Vein endothelial cell (primary cell): ENCODE measurements around the genes GLRA2, CTPS2 and REPS2.

- CAGE, long polyA plus RNA = no peak
Measured at GRCh38 chrX:14529193-14530104, at the start of gene GLRA2. TSS of gene GLRA2 (plus strand) at chrX:14529536.

GRCh38 chrX:15310079-15310668, 5.3 kb downstream of the ASB11 start:
- CAGE, long polyA plus RNA = no peak

DNA sequence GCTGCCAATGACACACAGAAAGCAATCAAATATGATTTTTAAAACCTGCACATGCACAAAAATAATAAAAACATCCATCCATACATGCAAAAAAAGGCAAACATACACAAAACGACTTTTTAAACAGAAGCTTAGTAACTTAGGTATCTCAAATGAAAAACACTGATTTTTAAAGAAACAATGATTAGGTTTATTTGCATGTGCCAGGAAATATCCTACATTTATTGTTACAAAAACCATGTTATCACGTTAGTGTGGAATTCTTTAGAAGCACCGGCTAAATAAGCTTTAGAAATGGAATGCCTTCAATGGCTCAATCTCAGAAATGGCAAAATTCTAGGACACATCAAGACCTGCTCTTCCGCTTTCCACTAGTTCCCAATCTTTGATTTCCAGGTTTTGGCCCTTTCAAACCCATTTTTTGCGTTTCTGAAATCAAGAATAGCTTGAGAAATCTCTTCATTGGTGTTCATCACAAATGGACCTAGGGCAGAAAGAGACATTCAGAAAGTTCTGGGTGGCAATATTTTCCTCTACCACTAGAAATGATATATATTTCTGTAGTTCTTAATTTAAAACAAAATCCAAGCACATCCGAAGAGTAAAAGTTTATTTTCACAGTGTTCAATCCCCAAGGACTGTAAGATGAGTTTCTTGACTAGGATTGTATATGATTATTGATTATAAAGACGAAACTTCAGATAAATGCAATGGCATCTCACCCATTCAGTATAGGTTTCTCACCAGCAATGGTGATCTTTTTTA, 602 bp upstream of the VEGFD start:
- CAGE, long polyA plus RNA = no peak

DNA sequence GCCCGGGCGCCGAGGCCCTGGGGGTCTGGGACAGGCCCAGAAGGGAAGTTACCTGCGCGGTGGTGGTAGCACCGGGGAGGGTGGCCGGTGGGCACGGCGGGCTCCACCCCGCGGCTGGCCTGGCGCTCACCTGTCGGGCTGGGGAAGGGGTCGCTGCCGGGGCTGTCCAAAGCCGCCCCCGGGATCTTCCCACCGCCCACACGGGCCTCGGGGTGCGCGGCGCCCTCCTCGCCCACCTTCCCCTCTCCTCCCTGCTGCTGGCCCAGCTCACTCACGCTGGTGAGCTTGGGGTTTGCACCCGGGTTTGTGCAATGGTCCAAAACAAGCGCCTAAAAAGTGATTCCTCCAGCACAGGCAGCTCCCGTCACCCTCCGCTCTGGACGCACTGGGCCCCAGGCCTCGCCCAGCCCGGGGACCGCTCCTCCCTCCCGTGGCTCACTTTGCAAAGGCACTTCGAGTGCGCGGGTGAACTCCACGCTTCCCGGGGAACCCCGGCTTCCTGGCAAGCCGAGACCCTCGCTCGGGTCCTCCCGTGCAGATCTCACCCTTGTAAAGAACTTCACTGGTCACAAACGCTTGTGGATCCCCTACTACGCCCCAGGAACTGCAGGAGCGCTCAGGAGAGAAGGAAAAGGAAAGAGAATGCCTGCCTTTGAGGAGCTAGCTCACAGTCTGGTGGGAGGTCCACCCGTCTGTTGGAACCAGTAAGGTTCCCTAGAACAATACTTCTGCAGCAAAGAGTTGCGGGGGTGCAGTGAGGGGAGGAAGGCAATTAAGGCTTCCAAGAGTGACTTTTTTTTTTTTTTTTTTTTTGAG, at the start of gene CTPS2:
Gene CTPS2 (minus strand): TSS at position 387 of the 816 bp plus-strand sequence.
- CAGE, long polyA plus RNA = start-site peak on the minus strand centred at position 359 of the sequence, 103 bp wide, 167 and 117 reads in 2 replicates; start-site peak on the minus strand centred at position 632 of the sequence, 91 bp wide, 119 and 31 reads in 2 replicates

- CAGE, long polyA plus RNA = no peak
Measured at GRCh38 chrX:16818372-16818891, 32.2 kb downstream of the TXLNG start.

DNA sequence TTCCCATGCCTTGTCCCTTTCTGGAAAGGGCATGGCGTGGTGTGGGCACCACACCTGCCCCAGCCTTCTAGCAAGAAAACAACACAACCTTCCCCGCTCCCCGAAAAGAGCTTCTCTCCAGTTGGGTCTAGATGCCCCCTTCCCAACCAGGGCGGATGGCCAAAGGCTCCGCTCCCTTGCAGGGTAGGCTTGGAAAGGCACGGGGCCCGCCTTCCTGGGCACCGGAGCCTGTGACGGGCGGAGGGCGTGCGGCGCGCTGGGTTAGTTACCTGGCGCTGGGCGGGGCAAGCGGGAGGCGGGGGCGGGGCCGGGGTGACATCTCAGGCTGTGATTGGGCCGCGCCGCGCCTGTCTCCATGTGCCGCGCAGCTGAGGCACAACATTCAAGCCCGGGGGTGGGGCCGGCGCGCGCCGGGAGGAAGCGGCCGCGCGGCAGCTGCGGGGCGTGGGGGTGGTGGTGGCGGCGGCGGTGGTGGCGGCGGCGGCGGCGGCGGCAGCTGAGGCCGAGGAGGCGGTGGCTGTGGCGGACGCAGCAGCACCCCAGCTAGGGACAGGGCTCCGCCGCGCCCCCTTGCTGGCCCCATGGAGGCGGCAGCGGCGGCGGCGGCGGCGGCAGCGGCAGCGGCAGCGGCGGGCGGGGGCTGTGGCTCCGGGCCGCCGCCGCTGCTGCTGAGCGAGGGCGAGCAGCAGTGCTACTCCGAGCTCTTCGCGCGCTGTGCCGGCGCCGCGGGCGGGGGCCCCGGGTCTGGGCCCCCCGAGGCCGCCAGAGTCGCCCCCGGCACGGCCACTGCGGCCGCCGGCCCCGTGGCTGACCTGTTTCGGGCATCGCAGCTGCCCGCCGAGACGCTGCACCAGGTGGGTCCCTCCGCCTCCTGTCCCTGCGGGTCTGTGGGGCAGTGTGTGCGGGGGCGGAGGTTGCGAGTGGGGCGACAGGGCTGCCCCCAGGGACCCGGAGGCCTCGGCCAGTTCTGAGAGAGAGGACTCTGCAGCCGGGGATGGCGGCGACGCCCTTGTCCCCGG, at the start of gene REPS2:
Gene REPS2 (plus strand): TSS at position 378 of the 1,019 bp plus-strand sequence.
- CAGE, long polyA plus RNA = no peak

DNA sequence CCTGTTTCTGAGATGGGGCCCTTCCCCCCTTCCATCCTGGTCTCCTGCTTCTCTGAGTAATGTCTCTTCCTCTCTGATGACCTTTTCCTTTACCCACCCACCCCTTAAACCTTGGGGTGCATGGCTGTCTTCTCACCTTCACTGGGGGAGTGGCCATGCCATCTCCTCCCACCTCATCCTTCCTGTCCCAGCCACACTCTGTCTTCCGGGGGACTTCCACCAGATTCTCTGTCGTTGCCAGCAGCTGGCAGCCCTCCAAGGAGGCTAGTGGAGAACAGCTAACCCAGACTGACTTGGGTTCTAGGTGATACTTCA, 83.2 kb upstream of the SCML1 start:
- CAGE, long polyA plus RNA = no peak

GRCh38 chrX:17718348-17719077, 18.8 kb upstream of the SCML1 start:
- CAGE, long polyA plus RNA = no peak

DNA sequence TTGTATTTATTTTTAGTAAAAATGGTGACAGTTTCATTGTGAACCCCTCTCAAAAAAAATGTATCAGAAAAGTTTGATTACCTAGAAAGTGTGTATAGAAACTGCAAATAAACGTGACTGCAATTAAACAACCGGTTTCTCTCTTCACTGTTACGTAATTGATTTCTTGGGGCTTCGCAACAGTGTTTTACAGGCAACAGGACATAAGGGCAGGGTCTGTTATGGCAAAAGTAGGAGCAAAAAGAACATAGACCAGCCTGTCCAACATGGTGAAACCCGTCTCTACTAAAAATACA, 1.5 kb upstream of the SCML1 start:
- CAGE, long polyA plus RNA = no peak

GRCh38 chrX:18026014-18026629, 165.0 kb upstream of the RAI2 start:
- CAGE, long polyA plus RNA = no peak

DNA sequence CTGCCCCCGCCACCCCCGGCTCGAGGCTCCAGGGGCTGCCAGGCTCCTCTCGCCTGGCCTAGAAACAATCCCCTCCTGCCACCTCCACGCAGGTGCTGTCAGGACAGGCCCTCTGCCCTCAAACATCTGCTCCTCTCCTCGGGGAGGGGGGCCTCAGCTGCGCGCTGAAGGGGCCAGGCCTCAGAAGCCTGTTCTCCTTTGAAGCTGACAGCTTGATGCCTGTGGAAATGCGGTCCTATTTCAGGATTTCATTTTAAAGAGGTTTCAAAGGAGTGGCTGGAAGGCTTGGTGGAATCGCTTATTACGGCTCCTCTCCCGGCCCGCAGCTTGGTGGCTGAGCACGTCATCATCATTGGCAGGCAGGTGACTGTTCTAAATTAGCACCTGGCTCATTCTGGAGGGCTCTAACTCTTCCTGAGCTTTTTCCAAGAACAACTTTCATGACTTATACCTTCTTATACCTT, 92.8 kb downstream of the PHKA2 start:
- CAGE, long polyA plus RNA = no peak

- CAGE, long polyA plus RNA = no peak
Measured at GRCh38 chrX:18896991-18897783, 86.7 kb downstream of the PHKA2 start.

DNA sequence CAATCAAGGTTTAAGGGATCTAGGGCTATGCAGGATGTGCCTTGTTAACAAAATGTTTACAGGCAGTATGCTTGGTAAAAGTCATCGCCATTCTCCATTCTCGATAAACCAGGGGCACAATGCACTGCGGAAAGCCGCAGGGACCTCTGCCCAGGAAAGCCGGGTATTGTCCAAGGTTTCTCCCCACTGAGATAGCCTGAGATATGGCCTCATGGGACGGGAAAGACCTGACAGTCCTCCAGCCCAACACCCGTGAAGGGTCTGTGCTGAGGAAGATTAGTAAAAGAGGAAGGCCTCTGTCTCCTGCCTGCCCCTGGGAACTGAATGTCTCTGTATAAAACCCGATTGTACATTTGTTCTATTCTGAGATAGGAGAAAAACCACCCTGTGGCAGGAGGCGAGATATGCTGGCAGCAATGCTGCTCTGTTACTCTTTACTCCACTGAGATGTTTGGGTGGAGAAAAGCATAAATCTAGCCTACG, 3.8 kb downstream of the PHKA2 start:
- CAGE, long polyA plus RNA = no peak

DNA sequence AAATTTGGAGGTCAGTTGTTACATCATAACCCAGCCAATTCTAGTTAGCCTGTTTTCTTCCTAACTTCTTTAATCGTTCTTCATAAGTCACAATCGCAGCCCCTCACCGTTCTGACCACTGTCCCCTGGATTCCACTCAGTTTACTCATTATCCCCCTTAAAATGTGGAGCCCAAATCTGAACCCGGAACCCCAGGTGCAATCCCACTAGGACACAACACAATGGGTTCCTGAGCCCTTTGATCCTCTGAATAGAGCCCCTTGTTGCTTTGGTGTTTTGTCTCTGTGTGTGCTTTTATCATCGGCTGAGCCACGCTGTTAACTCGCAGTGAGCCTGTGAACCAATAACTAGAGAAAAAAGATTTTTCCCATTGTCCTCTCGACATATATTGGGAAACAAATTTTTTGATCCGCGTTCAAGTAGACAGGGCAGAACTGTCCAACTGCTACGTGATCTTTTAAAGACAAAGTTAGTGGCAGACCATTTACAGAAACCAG, 661 bp upstream of the PDHA1 start:
- CAGE, long polyA plus RNA = no peak

GRCh38 chrX:19545855-19546208, 30.5 kb upstream of the MAP3K15 start:
- CAGE, long polyA plus RNA = no peak

DNA sequence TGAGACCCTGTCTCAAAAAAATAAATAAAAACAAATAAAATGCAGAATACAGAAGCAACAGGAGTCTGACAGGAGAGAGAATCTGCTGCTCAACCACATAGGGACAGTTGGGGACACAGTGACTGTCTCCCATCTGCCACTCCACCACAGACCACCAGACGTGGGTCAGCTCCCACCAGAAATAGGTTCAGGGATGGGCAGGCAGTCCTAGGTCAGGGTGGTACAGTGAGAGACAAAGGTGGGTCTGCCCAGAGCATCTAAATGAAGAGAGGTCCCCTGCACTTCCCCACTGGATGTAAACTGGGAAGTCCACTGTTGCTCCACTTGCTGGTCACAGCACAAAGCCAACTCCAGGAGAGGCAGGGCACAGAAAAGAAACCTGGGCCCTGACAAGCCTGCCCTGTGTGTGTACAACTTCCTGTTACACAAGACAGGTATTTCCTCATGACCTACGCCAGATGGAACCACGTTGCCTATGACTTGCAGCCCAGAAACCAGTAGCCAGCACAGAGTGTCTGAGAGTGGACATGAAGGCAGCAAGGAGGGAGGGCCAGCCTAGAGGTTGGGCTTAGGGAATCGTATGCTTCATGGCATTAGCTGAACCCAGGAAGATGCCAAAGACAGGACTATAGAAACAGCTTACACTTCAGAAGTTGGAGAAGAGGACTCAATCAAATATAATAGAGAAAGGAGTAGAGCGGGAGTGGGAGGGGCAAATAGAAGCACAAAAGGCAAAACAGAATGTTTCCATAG, 161.8 kb downstream of the SH3KBP1 start:
- CAGE, long polyA plus RNA = no peak

GRCh38 chrX:20061256-20061781, 55.4 kb downstream of the MAP7D2 start:
- CAGE, long polyA plus RNA = no peak

DNA sequence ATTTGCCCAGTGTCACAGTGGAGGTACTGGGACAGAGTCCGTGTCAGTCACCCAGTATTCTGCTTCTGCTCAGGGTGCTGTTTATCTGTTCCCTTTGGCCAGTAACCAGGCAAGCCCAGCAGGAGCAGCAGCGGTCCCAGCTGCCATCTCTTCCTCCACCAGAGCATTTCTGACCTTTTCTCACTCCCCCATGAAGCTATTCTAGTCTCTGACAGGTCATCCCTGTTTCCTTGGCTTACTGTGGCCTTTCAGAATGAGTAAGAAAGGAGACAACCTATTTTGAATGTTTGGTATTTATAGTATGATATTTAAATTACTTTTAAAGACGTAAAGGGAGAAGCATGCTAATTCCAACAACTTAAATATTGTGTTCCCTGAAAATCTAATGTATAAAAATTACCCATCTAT, 60.7 kb downstream of the RPS6KA3 start:
- CAGE, long polyA plus RNA = no peak

- CAGE, long polyA plus RNA = no peak
Measured at GRCh38 chrX:20234605-20235367, 31.9 kb downstream of the RPS6KA3 start.

DNA sequence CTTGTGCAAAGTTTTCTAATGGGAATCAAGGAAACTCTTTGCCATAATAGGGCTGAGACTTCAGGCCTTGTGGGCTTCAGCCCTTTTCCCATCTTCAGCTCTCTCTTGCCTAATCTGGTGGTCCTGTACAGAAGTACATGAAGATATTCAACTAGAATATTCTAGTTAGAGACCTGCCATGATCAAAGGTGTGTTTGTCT, 225.2 kb upstream of the CNKSR2 start:
- CAGE, long polyA plus RNA = no peak